T-cell (primary cell): ENCODE results near the genes MS4A5, MS4A10 and PRPF19.

GRCh38 chr11:59772104-59772718 is 17.0 kb downstream of the STX3 start:
- PRO-cap, 7 experiments, result no peak in any of the 7 experiments

DNA sequence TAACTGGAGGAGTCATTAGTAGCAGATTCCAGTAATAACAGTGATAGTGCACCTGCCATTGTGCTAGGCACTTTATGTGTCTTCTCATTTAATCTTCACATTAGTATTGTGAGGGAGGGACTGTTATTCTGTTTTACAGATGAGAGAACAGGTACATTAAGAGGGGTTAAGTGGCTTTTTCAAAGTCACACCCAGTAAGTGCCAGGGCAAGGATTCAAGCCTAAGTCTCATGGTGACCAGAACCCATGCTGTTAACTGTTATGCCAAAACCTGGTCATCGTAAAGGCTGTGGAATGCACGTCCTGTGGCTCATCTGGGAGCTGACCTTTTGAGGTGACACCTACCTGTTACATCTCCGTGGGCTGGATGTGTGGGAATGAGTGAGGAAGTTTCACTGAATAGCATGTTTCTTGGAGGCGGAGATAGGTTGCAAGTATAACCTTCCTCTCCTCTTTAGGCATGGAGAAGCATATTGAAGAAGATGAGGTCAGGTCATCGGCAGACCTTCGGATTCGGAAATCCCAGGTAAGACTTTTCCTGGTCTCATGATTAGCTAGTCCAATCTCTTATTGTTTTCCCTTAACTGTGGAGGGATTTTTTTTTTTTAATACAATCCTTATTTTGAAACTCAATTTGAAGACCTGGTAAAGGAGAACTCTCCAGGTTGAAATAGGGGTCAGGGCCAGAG is 20.4 kb downstream of the MRPL16 start:
- PRO-cap, 7 experiments, result no peak in any of the 7 experiments

- PRO-cap, 7 experiments, result no peak in any of the 7 experiments
These were observed 8.4 kb upstream of the MS4A4E start for GRCh38 chr11:60251292-60251804.

GRCh38 chr11:60336645-60337290 is 9.7 kb downstream of the MS4A6E start:
- PRO-cap, 7 experiments, result no peak in any of the 7 experiments

- PRO-cap, 7 experiments, result no peak in any of the 7 experiments
These were observed at the start of gene MS4A5 for GRCh38 chr11:60429335-60429852. Gene MS4A5 (plus strand): TSS chr11:60429572.

DNA sequence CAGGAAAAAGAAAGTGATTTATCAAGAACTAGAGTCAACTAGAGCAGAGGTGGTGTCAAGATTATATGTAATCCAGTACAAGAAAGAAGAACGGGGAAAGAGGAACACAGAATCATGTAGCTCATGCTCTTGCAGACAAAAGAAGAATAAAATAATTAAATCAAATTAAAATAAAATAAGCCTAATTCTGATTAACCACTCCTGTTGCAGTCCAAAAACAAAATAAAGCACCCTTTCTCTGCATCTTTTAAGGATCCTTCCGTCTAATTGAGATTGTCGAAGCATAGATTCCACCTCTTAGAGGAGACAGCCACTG is 10.0 kb downstream of the MS4A12 start:
- PRO-cap, 7 experiments, result no peak in any of the 7 experiments

GRCh38 chr11:60658198-60658875 is 41.1 kb upstream of the MS4A8 start:
- PRO-cap, 7 experiments, result no peak in any of the 7 experiments

DNA sequence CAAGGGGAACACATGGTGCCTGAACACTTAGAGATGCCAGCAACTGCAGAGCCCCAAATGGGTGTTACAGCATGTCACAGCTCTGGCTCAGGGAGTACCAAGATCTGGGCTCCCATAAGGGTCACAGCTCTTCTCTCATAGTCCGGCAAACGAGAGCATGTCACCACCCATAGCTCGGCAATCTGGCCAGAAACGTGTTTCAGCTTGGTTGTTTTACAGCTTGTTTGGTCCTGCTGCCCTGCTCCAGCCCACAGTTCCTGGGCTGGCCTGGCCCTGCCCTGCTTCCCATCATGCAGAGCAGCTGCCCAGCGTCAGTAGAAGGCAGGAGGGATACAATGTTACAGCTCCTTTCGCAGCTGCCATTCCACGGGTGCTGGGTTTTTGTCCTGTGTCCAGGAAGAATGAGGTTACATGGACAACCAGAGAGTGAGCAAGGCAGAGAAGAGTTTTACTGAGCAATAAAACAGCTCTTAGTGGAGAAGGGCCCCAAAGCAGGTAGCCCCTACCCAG is 19.1 kb downstream of the MS4A8 start:
- PRO-cap, 7 experiments, result no peak in any of the 7 experiments

- PRO-cap, 7 experiments, result no peak in any of the 7 experiments
These were observed at the start of gene MS4A10 for GRCh38 chr11:60784960-60785589. Gene MS4A10 (plus strand): TSS chr11:60785333.

GRCh38 chr11:60843077-60843727 is 1.3 kb downstream of the CCDC86 start:
- PRO-cap, 7 experiments, result no peak in any of the 7 experiments

GRCh38 chr11:60895048-60895774 is 11.2 kb downstream of the PRPF19 start:
- PRO-cap, 7 experiments, result no peak in any of the 7 experiments

GRCh38 chr11:60906259-60906998 is at the start of gene PRPF19:
Gene PRPF19 (minus strand): TSS chr11:60906585.
- PRO-cap, 7 experiments, result peak in 7 of 7 experiments; most common plus-strand start chr11:60906823 (in 7); most common minus-strand start chr11:60906542 (in 7)

DNA sequence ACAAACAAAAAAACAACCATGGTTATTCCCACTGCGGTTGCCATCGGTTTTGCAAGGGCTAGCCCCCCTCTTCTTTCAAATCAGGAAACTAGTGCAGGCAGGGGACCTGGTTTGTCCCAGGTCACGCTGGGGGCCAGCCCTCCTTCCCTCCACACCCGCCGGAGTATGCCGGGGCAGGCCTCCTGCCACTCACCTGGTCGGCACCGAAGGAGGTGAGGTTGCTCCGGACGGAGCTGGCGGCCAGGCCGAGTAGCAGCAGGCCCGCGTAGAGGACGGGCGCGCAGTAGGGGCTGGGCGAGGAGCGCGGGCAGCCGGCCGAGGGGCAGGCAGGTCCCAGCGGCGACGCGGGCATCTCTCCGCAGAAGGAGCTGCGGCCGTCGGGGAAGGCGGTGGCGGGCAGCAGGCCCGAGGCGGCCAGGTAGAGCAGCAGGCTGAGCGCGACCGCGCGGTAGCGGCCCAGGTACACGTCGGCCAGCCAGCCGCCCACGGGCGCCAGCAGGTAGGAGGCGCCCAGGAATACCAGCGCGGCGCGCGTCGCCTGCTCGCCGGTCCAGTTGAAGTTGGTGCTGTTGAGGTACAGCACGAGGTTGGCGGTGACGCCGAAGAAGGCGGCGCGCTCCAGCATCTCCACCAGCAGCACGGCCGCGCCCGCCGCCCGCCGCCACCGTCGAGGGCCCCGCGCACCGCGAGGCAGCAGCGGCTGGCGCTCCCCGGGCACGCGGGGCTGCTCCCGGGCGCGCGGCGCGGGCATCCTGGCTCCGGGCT is 993 bp downstream of the SLC15A3 start:
- PRO-cap, 7 experiments, result peak in 1 of 7 experiments; most common plus-strand start position 553 of the sequence (in 1); most common minus-strand start position 551 of the sequence (in 1)

- PRO-cap, 7 experiments, result peak in 6 of 7 experiments; most common plus-strand start chr11:60952729 (in 3); most common minus-strand start chr11:60952572 (in 3)
These were observed 432 bp upstream of the SLC15A3 start for GRCh38 chr11:60952425-60952790.

DNA sequence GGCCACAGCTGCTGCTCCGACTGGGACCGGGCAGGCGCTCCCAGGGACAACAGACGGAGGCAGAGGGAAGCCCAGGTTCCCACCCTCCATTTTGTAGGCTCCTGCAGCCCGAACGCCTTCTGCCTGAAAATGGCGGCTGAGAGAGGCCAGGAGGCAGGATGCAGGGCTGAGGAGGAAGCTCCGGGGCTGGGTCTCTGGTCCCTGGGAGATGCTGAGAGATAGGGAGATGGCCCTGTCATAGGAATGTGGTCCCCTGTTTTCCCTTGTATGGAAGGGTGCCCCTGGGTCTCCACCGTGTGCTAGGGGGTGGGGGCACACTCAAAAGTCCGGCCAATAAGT is 10.1 kb downstream of the CD6 start:
- PRO-cap, 7 experiments, result peak in 1 of 7 experiments; most common plus-strand start position 149 of the sequence (in 1); most common minus-strand start position 168 of the sequence (in 1)

- PRO-cap, 7 experiments, result peak in 5 of 7 experiments; most common plus-strand start chr11:60988180 (in 2); most common minus-strand start chr11:60988065 (in 4)
These were observed 16.4 kb downstream of the CD6 start for GRCh38 chr11:60987859-60988361.

DNA sequence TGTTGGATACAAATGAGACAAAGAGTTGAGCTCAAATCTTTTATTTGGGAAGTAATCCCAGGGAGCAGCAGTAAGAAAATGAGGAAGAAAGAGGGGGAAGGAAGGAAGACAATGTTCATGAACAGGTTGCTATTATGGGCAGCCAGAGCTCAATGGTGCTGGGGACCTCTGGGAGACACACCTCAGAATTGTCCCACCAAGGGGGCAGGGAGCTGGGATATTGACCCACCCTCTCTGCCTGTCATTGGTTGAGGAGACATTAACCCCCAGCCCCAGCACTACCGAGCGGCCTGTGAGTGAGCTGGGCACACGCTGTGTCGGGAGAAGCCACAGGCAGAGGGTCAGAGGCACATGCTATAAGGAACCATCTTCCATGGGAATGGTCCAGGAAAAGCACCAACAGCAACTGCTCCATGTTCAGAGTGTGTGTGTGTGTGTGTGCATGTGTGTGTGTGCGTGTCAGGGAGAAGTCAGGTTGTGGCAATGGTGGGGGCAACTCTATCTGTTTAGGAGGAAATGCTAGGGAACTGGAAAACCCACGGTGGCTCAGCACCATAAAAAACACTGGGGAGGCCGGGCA is 49.1 kb downstream of the CD6 start:
- PRO-cap, 7 experiments, result peak in 2 of 7 experiments; most common plus-strand start position 374 of the sequence (in 1)

- PRO-cap, 7 experiments, result peak in 7 of 7 experiments; most common plus-strand start chr11:61026566 (in 7); most common minus-strand start chr11:61026397 (in 3)
These were observed 54.7 kb downstream of the CD6 start for GRCh38 chr11:61026032-61026710.

DNA sequence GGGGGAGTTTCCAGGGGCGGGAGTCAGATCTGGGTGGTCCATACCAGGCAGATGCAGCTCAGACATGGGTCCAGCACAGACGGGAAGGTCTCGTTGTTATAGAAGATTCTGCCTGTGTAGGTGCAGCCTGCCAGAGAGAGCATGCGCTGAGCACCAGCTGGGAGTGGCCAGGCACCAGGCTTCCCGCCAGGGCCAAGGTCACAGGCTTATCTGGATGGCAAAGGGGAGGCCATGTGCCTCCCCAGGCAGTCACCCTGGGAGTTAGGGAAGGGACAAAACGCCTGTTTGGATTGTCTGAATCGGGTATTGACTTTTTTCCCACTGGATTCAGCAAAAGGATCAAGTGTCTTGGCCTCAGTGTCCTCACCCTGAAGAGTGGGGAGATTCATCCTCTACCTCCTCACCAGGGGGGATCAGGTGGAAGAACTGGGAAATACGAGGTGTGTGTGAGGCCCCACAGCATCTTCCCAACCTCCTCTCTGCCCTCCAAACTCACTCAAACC is 26.5 kb downstream of the PGA5 start:
- PRO-cap, 7 experiments, result no peak in any of the 7 experiments

DNA sequence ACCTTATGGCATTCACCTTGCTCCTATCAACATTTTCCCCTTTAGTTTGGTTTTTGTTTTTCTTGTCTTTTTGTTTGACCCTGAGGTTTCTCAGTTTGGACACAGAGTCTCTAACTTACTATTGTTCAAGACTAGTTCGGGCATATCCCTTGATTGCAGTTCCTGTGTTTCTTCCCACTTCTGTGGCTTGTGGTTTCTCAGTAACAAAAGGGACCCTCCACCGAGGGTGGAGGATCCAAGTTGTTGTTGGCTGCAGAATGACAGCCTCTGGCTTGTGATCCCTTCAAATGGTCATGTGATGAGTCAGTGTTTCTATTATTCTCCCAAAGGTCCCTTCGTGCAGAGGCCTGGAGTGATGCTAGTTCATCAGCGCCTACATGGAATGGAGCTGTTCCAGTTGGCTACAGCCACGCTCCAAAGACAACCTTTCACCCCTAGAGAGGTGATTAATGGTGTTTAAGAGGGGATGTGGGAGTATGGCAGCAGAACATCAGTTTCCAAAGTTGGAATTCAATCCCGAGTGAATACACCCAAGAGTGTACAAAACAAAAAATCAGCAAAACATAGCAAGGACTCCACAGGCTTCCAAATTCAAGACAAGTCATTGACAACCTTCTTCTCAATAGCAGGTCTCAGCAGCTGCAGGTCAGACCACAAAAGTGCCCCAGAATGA is 2.7 kb upstream of the VWCE start:
- PRO-cap, 7 experiments, result no peak in any of the 7 experiments